ENCODE measurements around the gene STING1.

DNA sequence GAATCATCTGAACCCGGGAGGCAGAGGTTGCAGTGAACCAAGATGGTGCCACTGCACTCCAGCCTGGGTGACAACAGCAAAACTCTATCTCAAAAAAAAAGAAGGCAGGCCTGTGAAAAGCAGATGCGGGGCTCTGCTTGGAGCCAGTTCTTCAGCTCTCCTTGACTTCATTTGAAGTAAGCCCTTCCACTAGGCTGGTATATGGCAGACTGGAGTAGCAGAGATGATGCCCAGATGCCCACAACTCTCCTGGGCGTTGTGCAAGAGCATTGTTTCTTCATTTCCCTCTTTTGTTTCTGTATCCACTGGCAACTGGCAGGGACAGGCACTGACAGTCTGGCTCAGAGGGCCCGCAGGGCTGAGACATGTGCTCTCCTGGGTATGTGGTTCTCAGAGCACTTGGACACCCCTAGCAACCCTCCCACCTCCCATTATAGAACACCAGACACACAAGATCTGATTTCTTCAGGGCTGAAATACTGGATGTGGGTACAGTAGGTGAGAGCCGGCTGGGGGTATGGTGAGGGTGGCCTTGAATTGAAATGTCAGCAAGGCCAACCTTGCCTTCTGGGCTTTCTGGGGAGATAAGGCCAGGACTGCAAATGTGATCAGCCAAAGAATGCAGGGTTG lies 28.8 kb upstream of the CTNNA1 start:
- PRO-cap, result no peak
- RAMPAGE, long total RNA, result no peak

GRCh38 chr5:139120445-139120867 lies 77.7 kb downstream of the SIL1 start:
- PRO-cap, result no peak
- RAMPAGE, long total RNA, result no peak

- PRO-cap, result no peak
- RAMPAGE, long total RNA, result no peak
These were observed 19.3 kb upstream of the PAIP2 start for GRCh38 chr5:139322095-139323084.

- PRO-cap, result no peak
- RAMPAGE, long total RNA, result no peak
These were observed 11.3 kb upstream of the PAIP2 start for GRCh38 chr5:139330246-139330776.

DNA sequence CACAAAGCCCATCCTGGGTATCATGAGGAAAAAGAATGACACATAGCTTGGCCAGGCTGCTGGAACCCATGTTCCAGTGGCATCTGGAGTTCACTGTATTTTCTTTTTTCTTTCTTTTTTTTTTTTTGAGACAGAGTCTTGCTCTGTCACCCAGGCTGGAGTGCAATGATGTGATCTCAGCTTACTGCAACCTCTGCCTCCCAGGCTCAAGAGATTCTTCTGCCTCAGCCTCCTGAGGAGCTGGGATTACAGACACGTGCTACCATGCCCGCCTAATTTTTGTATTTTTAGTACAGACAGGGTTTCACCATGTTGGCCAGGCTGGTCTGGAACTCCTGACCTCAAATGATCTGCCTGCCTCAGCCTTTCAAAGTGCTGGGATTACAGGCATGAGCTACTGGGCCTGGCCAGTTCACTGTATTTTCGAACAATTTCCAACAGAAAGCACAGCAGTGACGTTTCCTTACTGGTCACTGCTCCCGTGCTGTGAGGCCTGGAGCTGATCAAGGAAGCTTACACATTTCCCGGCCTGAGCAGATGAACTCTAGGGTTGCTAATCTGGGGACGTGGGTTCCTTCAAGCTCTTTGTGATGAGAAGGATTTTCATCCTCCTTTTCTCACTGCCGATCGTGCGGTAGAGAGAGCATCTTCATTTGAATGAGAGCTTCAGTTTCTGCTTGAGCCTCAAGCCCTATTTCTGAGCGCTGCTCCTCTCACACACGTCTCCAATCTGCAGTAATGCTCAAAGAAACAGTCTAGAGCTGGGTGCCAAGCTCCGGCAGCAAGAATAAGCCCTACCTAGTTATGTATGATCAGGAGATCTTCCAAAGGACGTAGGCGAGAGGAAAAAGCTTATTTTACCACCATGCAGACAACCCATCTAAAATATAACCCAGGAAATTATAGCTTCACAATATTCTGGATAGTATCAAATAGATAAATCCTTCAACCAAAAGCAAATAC lies 7.1 kb upstream of the SPATA24 start:
- PRO-cap, result no peak
- RAMPAGE, long total RNA, result no peak

DNA sequence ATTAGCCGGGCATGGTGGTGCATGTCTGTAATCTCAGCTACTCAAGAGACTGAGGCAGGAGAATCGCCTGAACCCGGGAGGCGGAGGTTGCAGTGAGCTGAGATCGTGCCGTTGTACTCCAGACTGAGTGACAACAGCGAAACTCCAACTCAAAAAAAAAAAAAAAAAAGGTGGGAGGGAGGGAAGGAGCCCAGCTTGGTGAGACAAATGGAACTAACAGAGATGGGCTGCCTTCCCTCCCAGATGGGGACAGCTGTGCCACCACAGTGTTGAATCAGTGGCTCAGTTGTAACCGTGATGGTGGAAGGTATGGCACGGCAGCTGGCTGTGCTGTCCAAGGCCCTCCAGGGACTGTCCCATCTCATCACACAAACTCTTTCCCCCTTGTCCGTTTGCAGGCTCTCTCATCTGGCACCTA lies 4.0 kb downstream of the SMIM33 start:
- PRO-cap, result no peak
- RAMPAGE, long total RNA, result no peak

DNA sequence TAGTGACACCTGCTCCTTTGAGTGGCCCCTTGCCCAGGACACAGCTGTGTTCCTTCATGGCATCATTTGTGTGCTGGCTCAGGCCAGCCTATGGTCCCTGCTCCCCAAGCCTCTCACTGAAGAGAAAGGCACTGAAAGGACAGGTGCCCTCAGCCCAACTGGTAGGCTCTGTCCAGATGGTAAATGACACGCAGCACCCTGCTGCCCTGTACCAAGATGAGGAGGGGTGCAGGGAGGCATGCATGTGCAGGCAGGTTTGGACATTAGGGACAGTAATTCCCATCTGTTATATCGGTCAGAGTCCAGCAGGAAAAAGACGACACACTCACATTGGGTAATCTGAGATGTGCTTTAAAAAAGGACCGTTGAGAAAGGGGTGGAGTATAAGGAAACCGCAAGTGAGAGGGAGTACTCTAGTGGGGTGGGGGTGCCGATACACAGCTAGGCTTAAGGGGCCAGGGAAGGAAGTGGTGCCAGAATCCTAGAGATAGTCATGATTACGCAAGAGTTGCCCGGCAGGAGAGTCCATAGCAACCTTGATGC lies 4.5 kb downstream of the SMIM33 start:
- PRO-cap, result no peak
- RAMPAGE, long total RNA, result no peak

DNA sequence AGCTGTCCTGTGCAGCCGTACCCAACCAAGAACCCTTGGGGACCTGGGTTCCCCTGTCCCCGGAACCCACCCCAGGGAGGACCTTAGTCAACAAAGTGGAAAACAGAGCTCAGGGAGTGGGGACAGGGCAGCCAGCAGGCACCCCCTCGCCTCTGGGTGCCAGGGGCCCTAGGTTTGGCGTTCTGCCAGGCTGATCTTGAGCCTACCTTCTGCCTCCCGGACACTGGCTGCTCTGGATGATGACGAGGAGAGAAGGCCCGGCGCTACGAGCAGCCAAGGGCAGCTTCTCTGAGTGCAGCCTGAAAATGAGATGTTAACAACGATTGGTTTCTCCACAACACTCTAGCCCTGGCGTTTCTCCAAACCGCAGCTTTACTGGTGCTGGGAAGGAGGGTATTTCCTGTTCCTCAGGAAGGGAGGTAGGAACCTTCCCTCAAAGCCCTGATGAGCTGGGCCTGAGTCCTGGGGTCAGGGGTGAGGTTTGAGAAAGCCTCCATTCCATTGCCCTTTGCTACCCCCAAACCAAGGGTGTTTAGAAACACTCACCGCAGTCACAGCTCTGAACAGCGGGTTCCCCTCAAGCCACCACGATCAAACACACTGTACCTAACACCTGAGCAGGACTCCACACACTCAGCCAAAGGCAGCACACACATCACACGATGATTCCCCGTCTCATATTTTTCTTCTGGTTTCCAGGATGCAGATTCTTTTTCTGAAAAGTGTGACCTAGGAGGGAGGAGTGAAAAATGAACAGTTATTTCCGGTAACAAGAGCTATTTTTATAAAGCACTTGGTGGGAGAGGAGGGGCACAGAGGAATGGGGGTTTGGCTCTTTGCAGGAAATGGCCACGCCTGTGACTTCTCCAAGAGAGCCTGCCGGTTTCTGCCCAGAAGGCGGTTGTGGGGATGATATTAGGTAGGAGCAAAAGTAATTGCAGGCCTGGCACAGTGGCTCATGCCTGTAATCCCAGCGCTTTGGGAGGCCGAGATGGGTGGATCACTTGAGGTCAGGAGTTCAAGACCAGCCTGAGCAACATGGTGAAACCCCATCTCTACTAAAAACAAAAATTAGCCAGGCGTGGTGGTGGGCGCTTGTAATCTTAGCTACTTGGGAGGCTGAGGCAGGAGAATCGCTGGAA lies at the start of gene STING1:
Gene STING1, minus strand, starts transcription at position 755 of the 1,142 bp plus-strand sequence.
- PRO-cap, result bidirectional peak, plus-strand start at position 541 of the sequence, minus-strand start at position 307 of the sequence; bidirectional peak, plus-strand start at position 896 of the sequence, minus-strand start at position 690 of the sequence
- RAMPAGE, long total RNA, result start-site peak on the minus strand centred at position 320 of the sequence, 62 bp wide, 116 reads; start-site peak on the minus strand centred at position 702 of the sequence, 62 bp wide, 45 reads

GRCh38 chr5:139550211-139550840 lies 10.8 kb upstream of the UBE2D2 start:
- PRO-cap, result no peak
- RAMPAGE, long total RNA, result no peak

- PRO-cap, result no peak
- RAMPAGE, long total RNA, result start-site peak on the plus strand at chr5:139574599-139574708, 15 reads
These were observed 13.2 kb downstream of the UBE2D2 start for GRCh38 chr5:139574151-139574900.

- PRO-cap, result bidirectional peak, plus-strand start at chr5:139652125, minus-strand start at chr5:139651981
- RAMPAGE, long total RNA, result no peak
These were observed 3.9 kb downstream of the CXXC5 start for GRCh38 chr5:139651710-139652690.

DNA sequence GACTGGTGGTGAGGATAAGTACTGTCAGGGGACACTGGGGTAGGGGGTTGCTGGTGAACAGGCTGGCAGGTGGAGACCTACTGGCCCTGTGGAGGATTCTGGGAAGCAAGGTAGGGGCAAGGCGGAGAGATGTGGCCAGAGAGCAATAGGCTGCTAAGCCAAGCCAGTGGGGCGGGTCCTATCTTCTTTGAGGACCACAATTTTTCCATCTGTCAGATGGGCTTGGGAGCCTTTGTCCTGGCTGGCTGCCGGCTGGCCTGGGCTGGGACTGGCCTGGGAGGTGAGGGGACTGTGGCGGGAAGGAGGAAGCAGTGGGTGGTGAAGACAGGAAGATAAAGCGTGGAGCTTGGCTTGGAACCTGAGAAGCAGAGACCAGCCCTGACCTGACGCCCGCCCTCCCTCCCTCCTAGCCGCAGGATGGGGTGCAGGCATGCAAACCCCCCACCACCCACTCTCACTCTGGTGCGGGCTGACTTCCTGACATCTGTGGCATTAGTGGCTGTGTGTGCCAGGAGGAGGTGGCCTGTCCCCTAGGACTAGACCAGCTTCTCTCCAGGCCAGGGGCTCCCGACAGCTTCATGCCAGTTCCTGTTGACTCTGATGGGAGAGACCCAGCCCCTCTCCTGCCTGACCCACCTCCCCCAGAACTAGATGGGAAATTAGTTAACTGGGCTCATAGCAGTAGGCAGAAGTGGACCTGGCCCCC lies 9.5 kb downstream of the CXXC5 start:
- PRO-cap, result no peak
- RAMPAGE, long total RNA, result no peak

DNA sequence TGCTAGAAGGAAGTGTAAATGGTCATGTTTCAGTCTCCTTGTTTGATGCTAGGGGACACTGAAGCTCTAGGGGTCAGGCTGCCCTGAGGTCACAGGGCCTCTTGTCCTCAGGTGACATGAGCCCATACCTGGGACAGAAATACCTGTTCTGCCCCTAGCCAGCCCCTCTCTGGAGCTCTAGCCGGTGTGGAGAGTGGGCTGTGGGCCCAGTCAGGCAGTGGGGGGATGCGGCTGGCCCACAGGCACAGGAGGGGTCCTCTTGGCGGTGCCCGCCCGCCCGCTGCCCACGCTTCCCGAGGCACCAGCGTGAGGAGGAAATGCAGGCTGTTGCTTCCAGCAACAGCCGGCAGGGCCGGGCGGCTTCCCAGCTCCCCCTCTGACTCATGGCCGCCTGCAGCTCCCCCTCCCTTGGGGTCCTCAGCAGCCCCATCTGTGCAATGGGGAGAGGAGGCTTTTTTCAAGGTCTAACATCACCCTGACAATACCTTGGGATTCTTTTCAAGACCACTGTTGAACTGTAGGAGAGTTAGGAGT lies 10.3 kb downstream of the CXXC5 start:
- PRO-cap, result no peak
- RAMPAGE, long total RNA, result no peak

- PRO-cap, result no peak
- RAMPAGE, long total RNA, result no peak
These were observed 17.7 kb downstream of the CXXC5 start for GRCh38 chr5:139665500-139666549.

DNA sequence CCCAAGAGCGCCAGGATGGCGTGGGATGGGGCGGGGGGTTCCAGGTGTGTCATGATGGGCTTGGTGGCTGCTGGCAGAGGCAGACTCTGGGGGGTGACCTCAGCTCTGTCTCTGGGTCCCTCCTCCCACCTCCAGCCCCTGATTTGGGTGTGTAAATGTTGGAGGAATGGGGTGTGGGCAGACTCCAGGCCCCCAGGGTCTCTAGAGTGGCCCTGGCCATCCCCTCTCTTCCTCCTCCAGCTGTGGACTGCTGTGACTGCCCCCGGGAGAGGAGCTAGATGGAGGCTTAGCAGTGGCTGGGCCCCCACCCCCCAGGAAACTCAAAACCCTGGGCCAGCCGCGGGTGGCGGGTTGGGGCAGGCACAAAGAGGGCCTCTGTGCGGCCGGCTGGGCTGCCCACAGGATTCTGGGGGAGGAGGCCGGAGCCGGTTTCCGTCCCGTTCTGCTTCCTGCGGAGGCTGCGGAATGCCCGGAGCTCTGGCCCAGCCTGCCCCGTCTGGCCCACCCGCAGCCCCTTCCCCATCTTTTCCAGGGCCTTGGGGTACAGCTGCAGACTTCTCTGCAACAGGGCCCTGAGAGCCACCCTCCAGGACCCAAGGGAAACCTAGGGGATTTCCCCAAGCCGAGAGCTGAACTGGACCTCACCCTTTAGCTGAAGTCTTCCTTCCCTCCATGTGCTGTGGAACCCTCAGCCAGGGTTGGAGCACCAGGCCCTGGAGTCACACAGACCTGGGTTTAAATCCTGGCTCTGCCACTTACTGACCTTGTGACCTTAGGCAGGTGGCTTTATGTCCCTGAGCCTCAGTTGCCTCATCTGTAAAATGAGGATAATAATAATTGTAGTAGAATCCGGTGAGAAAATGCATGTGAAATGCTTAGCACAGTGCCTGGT lies 23.3 kb downstream of the CXXC5 start:
- PRO-cap, result no peak
- RAMPAGE, long total RNA, result no peak

DNA sequence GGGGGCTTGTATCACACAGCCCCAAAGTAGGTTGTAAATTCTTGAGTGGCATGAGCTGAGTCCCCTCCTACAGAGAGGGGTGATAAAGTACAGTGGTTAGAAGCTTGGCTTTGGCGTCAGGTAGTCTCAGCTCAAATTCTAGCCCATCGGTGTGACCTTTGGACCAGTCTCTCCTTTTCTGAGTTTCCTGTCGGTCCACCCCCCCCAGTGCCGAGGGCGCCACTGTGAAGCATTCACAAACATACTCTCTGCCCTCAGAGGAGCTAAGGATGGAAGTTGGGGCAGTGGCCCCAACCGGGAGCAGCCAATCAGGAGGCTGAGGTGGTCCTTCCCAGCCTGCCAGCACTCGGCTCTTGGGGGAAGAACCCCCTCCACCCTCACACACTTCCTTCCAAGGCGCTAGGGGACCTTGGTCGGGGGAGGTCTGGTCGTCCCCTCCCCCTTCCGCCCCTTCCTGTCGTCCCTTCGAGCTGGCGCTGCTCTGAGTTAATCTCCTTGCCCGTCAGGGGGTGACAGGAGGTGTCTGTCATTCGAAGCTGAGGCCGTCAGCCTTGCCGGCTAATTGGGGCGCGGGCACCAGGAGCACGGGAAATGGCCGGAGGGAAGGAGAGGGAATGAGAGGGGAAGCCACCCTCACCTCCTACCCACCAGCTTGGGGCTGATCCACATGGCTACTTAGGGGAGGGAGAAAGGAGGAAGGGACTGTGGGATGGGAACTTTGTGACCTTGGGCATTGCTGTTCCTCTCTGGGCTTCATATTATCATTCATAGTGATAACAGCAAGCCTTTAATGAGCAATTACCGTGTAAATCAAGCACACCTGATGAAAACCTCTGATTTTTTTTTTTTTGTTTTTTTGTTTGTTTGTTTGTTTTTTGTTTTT lies 53.1 kb downstream of the CXXC5 start:
- PRO-cap, result no peak
- RAMPAGE, long total RNA, result no peak

DNA sequence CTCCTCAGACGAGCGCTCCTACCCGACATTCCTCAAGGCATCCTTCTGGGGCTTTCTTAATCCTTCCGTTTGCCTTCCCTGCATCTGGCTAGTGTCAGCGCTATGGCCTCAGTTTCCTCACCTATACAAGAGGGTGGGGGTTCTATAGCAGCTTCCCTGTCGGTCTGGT lies 63.4 kb downstream of the CXXC5 start:
- PRO-cap, result no peak
- RAMPAGE, long total RNA, result no peak

- PRO-cap, result no peak
- RAMPAGE, long total RNA, result no peak
These were observed 34.9 kb upstream of the PSD2 start for GRCh38 chr5:139760554-139761251.

DNA sequence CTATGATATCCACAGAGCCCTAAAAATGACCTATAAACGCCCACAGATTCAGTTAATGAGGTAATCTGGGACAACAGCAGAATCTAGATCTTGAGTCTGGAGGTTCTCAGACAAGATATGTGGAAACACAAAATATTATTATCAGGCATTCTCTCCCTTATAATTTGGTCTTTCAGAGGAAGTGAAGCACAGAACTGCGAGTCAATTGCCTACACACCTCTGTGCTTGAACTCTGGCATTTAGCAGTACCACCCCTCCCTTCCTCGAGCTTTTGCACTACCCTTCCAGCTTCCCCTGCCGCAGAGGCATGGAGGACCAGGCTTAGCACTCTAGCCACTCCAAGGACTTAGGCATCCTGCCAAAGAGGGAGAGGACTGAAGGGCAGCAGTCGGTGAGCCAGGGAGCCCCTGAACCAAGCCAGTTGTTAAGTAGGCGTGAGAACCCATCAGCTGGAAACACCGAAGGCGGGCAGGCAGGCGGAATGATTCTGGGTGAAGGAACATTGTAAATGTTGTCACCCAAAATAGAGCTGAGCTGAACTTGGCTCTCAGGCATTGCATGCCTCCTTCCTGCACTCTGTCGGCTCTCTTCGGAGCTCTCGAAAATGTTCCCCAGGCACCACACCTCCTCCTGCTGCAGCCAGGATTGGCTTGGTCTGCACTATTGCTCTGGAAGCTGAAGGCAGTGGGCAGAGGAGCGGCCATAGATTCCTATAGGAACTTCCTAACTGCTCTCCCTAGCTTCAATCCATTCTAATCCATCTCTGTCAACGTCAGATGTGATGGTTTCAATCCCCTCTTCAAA lies 42.8 kb downstream of the NRG2 start:
- PRO-cap, result no peak
- RAMPAGE, long total RNA, result no peak

- PRO-cap, result no peak
- RAMPAGE, long total RNA, result no peak
These were observed 29.0 kb downstream of the NRG2 start for GRCh38 chr5:140013966-140014540.